LHCN-M2 (cell line): Measurements from ENCODE around the genes IGF2BP1 and GNGT2.

- RAMPAGE, long total RNA: no peak
Observed at GRCh38 chr17:48850990-48851345, 20.1 kb downstream of the CALCOCO2 start.

- RAMPAGE, long total RNA: no peak
Observed at GRCh38 chr17:48852077-48852875, 21.4 kb downstream of the CALCOCO2 start.

GRCh38 chr17:48869171-48869757 lies 23.3 kb upstream of the ATP5MC1 start:
- RAMPAGE, long total RNA: no peak

DNA sequence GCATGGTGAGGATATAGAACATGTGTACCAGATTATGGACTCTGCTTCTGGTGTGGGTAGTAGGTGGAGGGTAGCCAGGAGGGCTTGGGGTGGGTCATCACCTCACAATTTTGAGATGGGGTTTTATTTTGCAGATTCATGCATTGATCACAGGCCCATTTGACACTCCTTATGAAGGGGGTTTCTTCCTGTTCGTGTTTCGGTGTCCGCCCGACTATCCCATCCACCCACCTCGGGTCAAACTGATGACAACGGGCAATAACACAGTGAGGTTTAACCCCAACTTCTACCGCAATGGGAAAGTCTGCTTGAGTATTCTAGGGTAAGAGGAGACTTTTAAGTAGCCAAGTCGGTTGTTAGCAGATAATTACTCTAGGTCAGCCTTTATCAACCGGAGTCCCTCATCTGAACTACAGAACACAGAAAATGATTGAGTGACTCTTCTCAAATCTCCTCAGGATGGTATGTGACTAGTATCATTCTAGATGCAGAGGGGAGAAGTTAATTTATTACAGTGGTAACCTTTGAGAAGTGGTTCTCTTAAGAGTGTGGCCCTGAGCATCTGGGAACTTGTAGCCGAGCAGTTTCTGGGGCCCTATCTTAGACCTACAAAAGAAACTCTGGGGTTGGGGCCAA lies 4.6 kb downstream of the UBE2Z start:
- RAMPAGE, long total RNA: no peak

- RAMPAGE, long total RNA: no peak
Observed at GRCh38 chr17:48928777-48929816, 15.5 kb downstream of the SNF8 start.

GRCh38 chr17:48929817-48931013 lies 14.4 kb downstream of the SNF8 start:
- RAMPAGE, long total RNA: no peak

- RAMPAGE, long total RNA: no peak
Observed at GRCh38 chr17:48996836-48997693, at the start of gene IGF2BP1. Gene IGF2BP1 (plus strand): TSS chr17:48997385.

DNA sequence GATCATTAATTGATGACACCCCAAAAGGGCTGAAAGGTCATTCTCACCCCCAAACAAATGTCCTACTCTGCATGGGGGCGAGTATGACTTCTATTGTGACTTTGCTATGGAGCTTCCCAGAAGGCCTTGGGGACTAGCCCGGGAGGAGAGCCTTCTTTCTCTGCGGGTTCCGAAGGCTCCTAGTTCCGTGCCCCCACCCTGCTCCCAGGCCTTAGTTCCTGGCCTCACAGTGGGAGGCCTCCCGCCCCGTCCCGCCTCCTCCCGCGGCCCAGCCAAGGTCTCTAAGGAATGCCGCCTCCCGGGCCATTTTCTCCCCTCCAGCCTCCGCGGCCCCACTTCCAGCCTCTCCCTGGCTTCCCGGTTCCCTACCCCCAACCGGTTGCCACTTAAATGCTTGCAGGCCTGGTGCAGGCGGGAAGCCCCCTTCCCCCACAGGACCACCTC lies 16.0 kb downstream of the IGF2BP1 start:
- RAMPAGE, long total RNA: no peak

GRCh38 chr17:49208851-49209880 lies 1.2 kb downstream of the GNGT2 start:
- RAMPAGE, long total RNA: no peak

GRCh38 chr17:49209881-49211080 lies at the start of gene GNGT2:
Gene GNGT2 (minus strand): TSS chr17:49210574.
- RAMPAGE, long total RNA: no peak

GRCh38 chr17:49231821-49232032 lies 1.1 kb upstream of the PHOSPHO1 start:
- RAMPAGE, long total RNA: no peak

- RAMPAGE, long total RNA: no peak
Observed at GRCh38 chr17:49387513-49388085, 25.5 kb upstream of the ZNF652 start.

- RAMPAGE, long total RNA: no peak
Observed at GRCh38 chr17:49515105-49515959, 20.2 kb downstream of the NGFR start.

DNA sequence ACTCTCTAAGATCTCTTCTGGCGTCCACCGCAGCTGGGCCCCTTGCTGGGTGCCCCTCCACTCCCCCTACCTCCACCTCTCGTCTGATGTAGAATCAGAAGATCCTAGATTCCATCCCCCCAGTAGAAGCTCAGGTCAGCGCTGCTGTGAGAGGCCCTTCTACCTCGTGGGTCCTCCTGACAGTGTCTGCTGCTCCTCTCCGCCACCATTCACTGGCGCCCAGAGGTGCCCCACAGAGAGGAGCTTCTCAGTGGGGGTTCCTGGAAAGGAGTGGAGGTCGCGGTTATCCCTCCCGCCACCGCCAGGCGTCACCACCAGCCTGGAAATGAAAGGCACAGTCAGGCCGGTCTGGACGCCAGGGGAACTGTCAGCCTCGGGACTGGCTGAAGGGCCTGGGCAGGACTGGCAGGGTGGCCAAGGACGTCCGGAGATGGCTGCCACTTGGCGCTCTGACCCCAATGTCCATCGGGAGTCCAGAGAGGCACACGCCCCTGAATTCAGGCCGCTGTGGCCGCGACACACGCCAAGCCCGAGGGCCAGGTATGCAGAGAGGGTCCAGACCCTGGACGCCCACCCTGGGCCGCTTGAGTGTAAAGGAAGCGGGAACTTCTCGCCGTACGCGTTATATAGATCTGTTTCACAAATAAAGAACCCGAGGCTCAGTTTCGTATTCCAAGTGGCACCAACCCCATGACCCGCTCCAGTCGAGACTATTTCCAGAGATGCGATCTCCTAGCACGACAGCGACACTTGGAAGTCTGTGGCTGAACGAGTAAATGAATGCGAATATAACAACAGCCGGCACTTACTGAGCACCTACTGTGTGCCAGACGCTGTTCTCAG lies 7.7 kb upstream of the NXPH3 start:
- RAMPAGE, long total RNA: no peak

- RAMPAGE, long total RNA: no peak
Observed at GRCh38 chr17:49609150-49609490, 33.4 kb downstream of the NXPH3 start.

- RAMPAGE, long total RNA: no peak
Observed at GRCh38 chr17:49659472-49659729, 18.5 kb downstream of the SPOP start.

- RAMPAGE, long total RNA: no peak
Observed at GRCh38 chr17:49730010-49730674, 22.4 kb upstream of the SLC35B1 start.

GRCh38 chr17:49740734-49742037 lies 22.7 kb downstream of the FAM117A start:
- RAMPAGE, long total RNA: no peak

DNA sequence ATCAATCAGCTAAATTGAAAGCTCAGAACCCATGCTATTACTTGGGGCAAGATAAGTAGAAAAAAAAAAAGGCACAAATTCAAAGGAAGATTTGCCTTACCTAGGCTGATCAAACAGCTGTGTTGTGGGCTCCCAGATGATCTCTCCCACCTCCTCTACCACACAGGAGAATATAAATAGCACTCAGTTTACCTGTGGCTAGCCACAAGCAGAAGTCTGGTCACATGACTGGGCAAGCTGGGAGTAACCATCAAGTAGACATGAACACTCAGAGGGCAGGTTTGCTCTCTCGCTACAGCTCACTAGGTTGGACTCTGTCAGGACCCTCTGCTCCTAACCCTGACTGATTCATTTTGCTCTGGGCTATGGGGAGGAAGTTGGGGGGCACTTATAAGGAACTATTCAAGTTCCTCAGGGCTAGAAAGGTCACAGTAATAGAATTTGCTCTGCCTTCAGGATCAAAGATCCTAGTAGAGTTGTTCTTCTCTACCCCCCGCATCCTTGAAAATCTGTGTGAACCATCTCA lies 16.8 kb downstream of the FAM117A start:
- RAMPAGE, long total RNA: no peak

- RAMPAGE, long total RNA: no peak
Observed at GRCh38 chr17:49805216-49805771, 16.8 kb downstream of the KAT7 start.